Camera-type eye (tissue), 1 donor: ENCODE results near the gene REPIN1.

DNA sequence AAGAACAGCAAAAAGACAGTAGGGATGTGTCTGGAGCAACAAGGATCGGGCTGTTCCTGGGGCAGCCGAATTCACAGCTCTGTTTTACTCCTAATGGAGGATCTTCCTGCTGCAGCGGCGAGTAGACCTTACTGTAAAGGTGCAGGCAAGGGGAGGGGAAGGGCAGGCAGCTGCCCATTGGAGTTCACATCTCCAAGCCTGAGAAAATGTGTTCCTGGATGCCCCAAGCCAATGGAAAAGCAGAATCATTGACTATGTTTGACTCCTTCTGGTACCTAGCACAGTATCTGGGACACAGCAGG lies 40.4 kb downstream of the PDIA4 start:
- RAMPAGE, long total RNA = no peak

- RAMPAGE, long total RNA = no peak
Observed at GRCh38 chr7:149145053-149146017, 1.9 kb upstream of the ZNF398 start.

DNA sequence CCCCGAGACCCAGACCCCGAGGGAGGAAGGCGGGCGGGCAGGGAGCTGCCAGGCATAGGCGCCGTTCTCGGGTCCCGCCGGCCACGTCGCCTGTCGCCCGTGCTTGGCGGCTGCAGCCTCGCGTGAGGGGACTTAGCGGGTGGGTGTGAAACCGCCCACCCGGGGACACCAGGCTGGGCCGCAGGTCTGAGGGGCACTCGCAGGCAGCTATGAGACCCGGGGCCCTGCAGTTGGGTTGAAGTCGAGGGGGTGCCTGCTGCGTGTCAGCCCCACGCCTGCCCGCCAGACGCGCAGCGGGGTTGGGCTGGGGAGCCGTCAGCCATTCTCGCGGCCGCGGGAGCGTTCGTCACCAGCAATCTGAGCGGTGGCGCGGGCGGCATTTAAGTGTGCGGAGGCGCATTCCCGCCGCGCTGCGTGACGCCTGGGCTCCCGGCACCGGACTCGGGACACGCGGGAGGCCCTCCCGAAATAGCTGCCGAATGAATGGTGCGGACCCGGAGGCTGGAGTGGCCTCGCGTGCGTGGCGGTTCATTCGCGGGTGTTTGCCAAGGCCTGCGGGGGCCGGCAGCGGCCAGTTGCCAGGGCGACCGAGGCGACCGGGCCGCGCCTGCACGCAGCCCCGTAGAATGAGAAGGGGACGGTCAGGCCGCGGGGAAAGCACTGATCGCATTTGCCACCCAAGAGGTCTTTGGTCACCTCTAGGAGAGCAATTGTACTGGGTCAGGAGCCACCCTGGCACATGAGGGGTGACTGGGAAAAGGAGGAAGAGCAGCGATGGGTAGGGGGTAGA lies 740 bp downstream of the ZNF398 start:
- RAMPAGE, long total RNA = no peak

GRCh38 chr7:149196691-149197111 lies 1.4 kb downstream of the ZNF282 start:
- RAMPAGE, long total RNA = no peak

DNA sequence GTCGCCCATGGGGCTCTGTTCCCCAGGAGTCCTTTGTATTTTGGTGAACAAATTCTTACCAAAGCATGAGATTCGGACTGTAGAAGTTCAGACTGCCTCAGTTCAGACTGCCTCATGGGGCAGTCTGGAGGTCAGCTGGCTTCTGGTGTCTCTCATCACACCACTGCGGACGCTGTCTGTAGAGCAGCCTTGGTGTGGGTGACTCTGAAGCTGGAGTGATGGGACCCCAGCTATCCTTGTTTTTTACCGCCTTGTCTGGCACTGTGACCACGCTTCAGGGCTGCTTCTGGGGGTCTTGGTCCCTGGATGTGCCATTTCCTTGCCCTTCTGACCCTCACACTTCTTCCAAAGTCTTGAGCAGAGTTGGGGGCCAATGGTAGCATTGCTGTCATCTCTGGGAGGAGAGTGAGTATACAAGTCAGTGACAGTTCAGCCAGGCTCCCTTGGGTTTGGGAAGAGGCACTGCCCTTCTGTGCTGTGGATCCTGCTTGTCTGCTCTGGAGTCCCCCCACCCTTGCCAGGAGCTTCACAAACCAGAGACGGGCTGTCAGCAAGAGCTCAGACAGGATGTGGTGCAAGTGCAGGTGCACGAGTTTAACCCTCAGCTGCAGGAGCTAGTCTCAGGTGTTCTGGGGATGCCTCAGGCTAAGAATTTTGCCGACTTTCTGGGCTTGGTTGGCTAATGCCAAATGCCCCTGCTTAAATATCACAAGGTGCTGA lies 22.1 kb downstream of the ZNF783 start:
- RAMPAGE, long total RNA = no peak

DNA sequence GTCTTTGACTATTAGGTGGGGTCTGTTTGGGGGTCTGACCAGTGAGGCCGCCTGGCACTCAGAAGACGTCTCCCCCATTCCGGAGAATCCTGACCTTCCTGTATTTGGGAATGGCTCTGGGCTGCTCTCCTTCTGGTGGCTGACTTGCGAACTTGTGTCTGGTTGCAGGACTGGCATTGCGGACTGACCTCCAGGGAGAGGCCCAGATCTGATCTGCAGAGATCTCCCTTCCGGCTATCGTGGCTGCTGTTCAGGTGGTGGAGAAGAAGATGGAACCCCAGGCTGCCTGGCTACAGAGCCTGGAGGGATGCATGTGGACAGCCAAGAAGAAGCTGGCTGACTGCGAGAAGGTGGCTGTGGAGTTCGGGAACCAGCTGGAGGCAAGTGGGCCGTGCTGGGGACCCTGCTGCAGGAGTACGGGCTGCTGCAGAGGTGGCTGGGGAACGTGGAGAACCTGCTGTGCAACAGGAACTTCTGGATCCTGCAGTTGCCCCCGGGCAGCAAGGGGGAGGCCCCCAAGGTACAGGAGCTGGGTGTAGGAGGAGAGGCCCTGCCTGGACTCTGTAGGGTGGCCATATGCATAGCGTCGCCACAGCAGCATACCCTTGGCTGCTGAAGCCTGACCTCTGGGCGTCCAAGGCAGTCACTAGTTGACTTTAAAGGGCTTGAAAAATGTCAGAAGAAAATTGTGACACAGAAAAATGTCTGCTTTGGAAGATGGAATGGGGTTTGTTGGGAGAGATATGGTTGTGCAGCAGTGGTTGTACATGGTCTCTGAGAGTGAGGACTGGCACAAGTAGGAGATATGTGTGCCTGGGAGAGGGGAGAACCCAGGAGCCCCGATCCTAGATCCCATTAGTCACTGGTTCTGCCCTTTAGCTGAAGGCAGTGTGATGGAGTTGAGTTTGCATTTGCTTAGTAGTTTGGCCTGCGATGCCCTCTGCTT lies 25.7 kb downstream of the ZNF783 start:
- RAMPAGE, long total RNA = no peak

DNA sequence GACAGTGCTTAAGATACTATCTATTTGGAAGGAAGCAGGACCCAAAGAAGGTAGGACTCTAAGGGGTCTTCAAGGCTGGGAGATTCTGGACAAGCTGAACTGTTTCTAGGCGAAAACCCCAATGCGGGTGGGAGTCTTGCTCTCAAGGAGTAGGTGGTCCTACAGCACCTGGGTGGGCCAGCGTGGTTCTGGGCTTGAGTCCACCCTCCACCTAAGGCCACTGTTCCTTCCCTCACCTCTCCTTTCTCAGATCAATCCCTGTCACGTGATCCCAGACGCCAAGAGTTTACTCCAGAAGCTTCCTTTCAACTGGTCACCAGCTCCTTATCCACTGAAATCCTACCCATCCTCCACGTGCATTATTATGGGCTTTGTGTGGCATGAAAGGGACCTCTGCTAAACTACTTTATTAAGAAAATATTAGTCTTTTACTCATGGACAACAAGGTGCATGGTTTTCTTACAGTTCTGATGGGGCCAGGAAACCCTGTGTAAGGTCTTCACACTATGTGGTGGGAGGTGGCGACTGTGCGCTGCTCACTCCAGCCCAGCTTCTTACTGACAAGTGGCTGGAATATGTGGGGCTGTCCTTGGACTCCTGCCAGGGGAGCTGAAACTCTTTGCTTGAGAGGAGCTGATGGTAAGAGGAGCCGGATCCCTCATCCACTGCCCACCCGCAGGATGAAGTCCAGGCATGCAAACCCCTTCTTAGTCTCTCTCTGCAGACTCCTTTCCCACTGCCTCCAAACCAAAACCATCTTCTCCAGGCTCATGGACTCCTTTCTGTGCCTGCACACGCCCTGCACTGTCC lies 1.6 kb downstream of the ZNF746 start:
- RAMPAGE, long total RNA = no peak

- RAMPAGE, long total RNA = no peak
Observed at GRCh38 chr7:149496756-149497399, 731 bp downstream of the ZNF746 start.

DNA sequence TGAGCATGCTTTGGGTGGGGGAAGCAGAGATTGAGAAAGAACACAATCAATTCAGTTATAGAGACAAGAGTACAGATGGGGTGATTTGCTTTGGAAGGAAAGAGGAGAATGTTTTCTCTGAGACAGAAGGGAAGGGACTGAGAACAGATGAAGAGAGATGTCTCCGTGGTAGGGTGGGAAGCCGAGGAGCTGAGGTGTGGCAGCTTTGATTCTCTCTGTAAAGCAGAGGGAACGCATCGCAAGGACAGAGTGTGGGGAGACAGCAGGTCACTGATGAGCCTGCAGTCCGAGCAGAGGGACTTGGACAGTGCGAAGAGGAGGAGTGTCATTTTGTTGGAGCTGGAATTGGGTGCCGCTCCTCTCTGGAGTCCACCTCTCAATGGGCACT lies 63.9 kb upstream of the ZNF746 start:
- RAMPAGE, long total RNA = no peak

GRCh38 chr7:149569324-149570036 lies 71.9 kb upstream of the ZNF746 start:
- RAMPAGE, long total RNA = no peak

- RAMPAGE, long total RNA = no peak
Observed at GRCh38 chr7:149623793-149624409, 90.8 kb upstream of the KRBA1 start.

- RAMPAGE, long total RNA = no peak
Observed at GRCh38 chr7:149716403-149716951, 1.7 kb downstream of the KRBA1 start.

GRCh38 chr7:149874415-149875069 lies 773 bp downstream of the ATP6V0E2 start:
- RAMPAGE, long total RNA = no peak

- RAMPAGE, long total RNA = no peak
Observed at GRCh38 chr7:150010007-150010376, 136.2 kb downstream of the ATP6V0E2 start.

DNA sequence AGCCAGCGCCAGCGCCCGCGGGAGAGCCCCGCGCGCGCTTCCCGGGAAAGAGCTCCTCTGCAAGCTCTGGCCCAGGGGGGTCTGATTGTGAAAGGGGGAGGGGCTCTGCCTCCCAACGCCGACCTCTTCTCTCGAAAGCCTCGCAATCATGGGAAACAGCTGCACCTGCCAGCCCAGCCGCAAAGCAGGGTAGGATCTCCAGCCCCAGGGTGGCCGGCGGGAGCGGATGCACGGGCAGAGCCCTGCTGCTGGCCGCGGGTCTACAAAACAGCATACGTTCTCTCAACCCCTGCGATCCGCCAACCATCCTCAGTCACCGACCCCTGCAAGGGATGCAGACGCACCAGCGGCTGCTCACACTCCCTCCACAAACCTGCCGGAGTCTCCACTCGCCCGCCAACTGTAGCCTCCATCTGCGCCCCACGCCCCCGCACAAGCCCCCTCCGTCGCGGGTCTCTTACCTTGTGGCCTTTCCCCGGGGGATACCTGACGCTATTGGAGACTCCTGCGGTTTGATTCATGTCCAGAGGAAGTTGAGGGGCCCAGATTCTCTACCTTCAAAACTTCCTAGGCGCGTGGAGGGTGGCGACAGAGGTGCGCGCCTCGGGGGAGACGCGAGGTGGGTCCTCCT lies 103.3 kb upstream of the LRRC61 start:
- RAMPAGE, long total RNA = no peak

- RAMPAGE, long total RNA = no peak
Observed at GRCh38 chr7:150324030-150325093, 1.0 kb upstream of the ACTR3C start.

DNA sequence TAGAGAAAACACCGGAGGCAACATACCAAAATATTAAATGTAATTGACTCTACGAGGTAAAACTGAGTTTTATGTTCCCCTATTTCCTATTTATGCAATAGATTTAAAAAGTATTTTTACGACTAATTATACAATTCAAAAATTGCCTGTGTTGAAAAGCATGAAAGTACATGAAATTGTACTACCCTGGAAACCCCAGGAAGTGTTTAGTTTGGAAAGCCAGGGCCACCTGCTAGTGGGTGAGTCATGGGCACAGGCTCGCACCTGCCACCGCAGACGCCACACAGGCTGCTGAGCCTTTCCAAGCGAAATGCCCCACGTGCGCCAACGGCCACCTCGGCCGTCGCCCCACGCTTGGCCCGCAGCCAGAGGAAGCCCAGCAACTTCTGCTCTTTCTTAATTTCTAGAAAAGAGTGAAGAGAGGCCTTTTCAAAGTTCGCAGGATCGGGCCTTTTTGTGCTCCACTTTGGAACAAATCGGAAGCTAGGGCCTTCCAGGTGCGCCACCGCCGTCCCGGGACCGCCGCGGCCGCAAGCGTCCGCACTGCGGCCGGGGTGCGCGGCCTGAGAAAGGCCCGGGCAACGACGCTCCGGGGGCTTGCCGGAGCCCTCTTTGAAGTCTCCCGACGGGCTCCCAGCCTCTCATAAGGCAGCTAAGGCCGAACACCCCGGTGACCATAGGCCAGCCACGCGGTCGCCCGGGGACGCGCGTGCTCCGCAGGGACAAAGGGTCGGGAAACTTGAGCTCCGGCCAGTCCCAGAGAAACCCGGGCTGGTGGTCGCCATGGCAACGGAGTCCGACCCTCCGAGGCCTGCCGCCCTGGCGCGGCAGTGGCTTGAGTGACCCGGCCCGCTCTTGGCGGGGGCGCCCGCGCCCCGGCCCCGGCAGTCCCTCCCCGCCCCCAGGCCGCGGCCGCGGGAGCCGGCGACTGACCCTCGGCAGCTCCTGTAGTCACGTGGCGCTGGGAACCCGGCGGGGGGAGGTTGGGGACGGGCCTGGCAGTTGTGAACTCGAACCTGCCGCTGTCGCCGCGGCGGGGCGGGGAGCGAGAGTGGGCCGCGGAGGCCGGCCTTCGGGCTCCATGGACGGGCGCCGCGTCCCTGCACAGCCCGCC lies at the start of gene REPIN1:
REPIN1 (plus strand) TSS at position 1,001 of the 1,114 bp plus-strand sequence.
- RAMPAGE, long total RNA = no peak

DNA sequence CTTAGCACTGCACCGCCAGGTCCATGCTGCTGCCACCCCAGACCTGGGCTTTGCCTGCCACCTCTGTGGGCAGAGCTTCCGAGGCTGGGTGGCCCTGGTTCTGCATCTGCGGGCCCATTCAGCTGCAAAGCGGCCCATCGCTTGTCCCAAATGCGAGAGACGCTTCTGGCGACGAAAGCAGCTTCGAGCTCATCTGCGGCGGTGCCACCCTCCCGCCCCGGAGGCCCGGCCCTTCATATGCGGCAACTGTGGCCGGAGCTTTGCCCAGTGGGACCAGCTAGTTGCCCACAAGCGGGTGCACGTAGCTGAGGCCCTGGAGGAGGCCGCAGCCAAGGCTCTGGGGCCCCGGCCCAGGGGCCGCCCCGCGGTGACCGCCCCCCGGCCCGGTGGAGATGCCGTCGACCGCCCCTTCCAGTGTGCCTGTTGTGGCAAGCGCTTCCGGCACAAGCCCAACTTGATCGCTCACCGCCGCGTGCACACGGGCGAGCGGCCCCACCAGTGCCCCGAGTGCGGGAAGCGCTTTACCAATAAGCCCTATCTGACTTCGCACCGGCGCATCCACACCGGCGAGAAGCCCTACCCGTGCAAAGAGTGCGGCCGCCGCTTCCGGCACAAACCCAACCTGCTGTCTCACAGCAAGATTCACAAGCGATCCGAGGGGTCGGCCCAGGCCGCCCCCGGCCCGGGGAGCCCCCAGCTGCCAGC lies 3.1 kb downstream of the REPIN1 start:
- RAMPAGE, long total RNA = no peak

- RAMPAGE, long total RNA = no peak
Observed at GRCh38 chr7:150375838-150377047, 2.9 kb upstream of the ZNF775 start.

GRCh38 chr7:150465449-150465856 lies 15.0 kb downstream of the GIMAP8 start:
- RAMPAGE, long total RNA = no peak